T47D (cell line): Measurements from ENCODE around the genes RBP5, CLEC4C, SLC2A14 and RIMKLB.

GRCh38 chr12:6963442-6963685 is 7.1 kb downstream of the PHB2 start:
- RRBS: 0% methylated on average over 1 of the region's 13 CpGs

DNA sequence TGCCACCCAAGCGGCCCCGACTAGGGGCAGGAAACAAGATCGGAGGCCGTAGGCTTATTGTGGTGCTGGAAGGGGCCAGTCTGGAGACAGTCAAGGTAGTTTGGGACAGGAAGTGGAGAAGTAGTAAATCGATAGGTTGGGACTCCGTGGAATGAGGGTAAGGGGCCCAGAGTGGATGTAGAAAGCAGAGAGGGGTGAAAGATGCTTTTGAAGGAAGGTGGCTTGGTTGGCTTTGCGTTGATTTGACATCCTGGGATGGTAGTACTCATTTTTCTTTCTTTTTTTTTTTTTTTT is 231 bp downstream of the EMG1 start:
- RRBS: no CpG with 5 or more reads among the region's 7 CpGs

GRCh38 chr12:6995584-6996522 is 22.4 kb downstream of the LPCAT3 start:
- RRBS: no CpG with 5 or more reads among the region's 6 CpGs

GRCh38 chr12:7016896-7017477 is 1.3 kb downstream of the LPCAT3 start:
- RRBS: no CpG with 5 or more reads among the region's 5 CpGs

GRCh38 chr12:7080065-7081066 is 11.9 kb downstream of the C1R start:
- RRBS: no CpG with 5 or more reads among the region's 21 CpGs

- RRBS: no CpG with 5 or more reads among the region's 36 CpGs
Observed at GRCh38 chr12:7096460-7097358, 4.5 kb upstream of the C1R start.

DNA sequence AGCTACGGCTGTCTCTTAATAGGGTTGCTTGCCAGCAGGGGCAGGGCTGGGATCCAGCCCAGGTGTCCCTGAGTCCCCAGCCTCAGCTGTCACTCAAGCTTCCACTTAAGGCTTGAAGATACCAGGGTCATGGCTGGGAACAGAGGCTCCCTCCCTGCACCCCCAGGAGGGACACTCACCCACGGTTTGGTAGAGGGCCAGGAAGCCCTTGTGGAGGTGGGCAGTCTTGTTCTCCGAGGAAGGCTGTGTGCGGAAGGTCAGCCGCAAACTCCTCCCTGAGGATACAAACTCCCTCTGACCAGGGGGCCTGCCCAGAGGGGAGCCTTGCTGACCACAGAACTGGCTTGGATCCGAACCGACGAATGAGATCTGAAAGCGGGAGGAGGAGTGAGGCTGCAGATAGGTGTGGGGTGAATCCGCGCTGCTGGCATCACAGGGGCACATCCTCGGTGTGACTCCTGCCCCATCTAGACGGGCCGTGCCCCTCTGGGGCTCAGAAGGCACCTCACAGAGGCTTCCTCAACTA is 7.2 kb downstream of the C1RL start:
- RRBS: no CpG with 5 or more reads among the region's 14 CpGs

GRCh38 chr12:7128560-7129579 is at the start of gene RBP5:
RBP5 (minus strand) TSS chr12:7128889.
- RRBS: no CpG with 5 or more reads among the region's 11 CpGs

DNA sequence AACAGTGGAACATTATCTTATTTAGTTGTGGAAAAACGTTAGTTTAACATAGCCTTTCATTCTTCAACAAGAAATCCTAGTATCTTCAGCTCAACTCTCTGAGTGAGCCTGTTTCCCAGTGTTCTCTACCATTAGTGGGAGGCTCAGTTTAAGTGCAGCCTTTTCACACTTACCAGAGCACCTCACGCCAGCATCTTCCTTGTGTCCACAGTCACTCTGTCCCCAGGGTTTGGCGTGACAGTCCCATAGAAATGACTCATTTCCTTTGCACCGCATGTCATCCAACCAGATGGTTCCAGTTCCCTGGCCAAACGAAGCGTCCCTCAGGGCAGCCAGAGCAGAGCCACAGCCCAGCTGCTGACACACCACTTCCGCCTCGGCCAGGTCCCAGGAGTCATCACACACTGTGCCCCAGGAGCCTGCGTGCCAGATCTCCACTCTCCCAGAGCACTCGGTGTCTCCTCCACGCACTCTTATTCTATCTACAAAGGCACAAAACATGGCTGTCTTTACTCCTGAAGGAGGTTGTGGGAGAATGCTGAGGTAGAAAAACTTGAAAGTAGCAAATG is 65.4 kb downstream of the ACSM4 start:
- RRBS: no CpG with 5 or more reads among the region's 11 CpGs

- RRBS: 93% methylated on average over 4 of the region's 76 CpGs
Observed at GRCh38 chr12:7639749-7641033, 25.5 kb downstream of the APOBEC1 start.

GRCh38 chr12:7747243-7747588 is at the start of gene CLEC4C:
CLEC4C (minus strand) TSS chr12:7747375.
- RRBS: no CpG with 5 or more reads among the region's 4 CpGs

DNA sequence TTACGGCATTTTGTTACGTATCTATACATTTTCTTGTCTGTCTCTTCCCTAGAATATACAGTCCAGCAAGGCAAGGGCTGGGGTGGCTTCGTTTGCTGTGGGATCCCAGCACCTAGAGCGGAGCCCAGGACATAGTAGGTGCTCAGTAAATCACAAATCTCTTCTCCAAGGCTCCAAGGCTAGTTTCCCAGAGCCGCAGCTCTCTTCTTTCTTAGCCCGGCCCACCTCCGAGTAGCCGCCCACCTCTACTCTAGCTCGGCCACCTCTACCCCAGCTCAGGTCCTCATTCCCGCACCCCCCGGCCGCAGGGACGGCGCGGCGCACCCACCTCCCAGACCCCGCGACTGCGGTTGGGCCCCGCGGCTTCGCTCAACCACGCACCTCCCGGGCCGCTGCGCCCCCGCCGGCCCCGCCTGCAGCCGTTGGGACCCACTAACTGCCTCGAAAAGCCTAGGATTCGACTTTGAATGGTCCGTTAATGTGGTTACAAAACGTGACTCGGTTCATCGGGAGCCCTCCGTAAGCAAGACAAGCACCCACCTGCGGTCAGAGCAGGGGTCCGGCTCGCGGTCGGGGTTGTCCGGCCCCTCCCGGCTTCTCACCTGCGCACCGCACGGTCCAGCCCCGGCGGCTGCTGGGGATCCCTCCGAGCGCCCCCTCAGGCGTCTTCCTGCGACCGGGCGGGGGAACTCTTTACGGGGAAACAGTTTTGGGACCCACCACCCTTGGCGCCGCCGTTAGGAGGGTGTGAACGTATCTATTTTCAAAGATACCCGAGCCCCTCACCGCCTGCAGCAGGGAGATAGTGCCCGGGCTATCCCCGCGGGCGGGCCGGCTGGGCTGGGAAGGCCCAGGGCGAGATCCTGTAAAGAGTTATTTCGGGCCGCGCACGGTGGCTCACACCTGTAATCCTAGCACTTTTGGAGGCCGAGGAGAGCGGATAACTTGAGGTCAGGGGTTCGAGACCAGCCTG is at the start of gene SLC2A14:
SLC2A14 (minus strand) TSS at position 437 of the 973 bp plus-strand sequence.
- RRBS: 96% methylated on average over 6 of the region's 75 CpGs

DNA sequence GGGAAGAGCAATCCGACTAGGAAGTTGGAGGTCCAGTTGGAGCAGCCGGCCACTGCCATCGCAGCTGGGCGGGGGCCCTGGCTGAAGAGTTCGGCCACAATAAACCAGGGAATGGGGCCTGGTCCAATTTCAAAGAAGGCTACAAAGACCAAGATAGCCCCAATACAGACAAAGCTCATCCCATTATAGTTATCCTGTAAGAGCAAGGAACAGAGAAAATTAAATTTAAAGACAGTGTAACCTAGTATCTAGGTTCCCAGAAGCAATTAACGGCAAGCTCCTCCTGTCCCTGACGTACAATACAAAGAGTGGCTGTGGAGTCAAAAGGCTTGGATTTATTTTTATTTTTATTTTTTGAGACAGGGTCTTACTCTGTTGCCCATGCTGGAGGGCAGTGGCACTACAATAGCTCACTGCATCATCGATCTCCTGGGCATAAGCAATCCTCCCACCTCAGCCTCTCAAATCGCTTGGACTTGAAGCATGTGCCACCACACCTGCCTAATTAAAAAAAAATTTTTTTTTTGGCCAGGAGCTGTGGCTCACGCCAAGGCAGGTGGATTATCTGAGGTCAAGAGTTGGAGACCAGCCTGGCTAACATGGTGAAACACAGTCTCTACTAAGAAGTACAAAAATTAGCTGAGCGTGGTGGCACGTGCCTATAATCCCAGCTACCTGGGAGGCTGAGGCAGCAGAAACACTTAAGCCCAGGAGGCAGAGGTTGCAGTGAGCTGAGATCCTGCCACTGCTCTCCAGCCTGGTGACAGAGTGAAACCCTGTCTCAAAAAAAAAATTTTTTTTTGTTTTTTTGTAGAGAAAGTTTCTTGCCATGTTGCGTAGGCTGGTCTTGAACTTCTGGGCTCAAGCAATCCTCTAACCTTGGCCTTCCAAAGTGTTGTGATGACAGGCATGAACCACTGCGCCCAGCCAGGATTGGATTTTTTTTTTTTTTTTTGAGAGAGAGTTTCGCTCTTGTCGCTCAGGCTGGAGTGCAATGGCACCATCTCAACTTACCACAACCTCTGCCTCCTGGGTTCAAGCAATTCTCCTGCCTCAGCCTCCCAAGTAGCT is 12.8 kb downstream of the SLC2A3 start:
- RRBS: no CpG with 5 or more reads among the region's 16 CpGs

- RRBS: no CpG with 5 or more reads among the region's 2 CpGs
Observed at GRCh38 chr12:7926361-7926913, 9.6 kb downstream of the SLC2A3 start.

- RRBS: no CpG with 5 or more reads among the region's 9 CpGs
Observed at GRCh38 chr12:7934416-7934754, 1.6 kb downstream of the SLC2A3 start.

DNA sequence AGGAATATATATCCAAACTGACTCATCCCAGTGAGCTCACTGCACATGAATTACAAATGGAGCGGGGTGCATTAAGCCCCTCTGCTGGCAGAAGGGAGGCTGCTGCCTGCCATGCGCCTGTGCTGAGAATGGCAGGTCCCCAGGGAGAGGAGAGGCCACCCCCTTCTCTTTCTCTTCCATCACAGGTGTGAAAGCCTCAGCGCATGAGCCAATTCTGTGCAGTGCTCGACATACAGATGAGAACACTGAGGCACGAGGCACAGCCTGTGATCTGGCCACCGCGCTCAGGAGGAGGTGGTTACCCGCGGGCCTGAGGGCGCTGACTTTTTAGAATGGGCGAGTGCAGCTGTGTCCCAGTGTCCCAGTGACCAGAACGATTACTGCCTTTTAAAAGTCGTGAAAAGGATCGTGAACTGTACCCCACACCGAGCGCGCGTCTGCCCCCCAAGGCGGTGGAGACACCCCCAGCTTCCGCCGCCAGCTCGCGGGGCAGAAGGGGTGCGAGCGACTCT is 14.8 kb upstream of the FAM90A1 start:
- RRBS: no CpG with 5 or more reads among the region's 25 CpGs

DNA sequence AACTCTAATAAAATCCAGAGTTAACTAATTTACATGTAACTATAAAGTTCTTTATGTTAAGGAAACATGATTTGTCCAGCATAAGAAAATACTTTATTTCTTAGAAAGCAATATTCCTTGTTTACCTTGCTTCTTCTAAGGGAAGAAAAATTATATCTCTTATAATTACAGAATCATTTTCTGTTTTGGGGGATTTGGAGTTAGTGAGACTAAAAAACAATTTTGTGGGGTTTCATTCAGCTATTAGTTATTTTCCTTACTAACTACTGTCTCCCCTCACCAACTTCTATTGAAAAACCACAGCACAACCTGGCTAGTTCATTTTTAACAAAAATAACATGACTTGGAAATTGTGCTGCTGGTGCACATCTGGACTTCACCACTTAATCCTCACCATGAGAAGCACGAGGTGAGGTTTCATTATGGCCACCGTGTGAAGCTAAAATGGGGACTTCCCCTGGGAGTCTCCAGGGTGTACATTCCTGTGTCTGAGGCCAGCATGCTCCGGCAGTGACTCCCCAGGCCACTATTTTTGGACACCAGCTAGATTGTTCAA is 16.6 kb upstream of the AICDA start:
- RRBS: no CpG with 5 or more reads among the region's 3 CpGs

GRCh38 chr12:8697012-8697674 is 648 bp upstream of the RIMKLB start:
- RRBS: 7% methylated on average over 5 of the region's 41 CpGs

GRCh38 chr12:8697675-8698446 is at the start of gene RIMKLB:
RIMKLB (plus strand) TSS chr12:8697991.
- RRBS: 1% methylated on average over 52 of the region's 107 CpGs

DNA sequence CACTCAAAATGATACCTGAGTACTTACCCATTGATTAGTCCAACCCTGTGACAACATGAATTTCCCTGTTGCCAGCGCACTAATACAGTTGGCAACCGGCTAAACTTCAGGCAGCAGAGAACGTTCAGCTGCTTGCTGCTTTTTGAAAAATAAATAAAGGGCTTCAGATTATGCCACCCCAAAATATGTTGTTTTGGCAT is 9.9 kb upstream of the PHC1 start:
- RRBS: no CpG with 5 or more reads among the region's 3 CpGs